Smooth muscle cell (in vitro differentiated cells): ENCODE measurements around the genes ATXN3L, CA5B, REPS2 and NHS.

GRCh38 chrX:13085462-13085872 is 41.0 kb upstream of the FAM9C start:
- RAMPAGE, long total RNA: no peak

- RAMPAGE, long total RNA: no peak
Observed at GRCh38 chrX:13250809-13251692, 68.8 kb downstream of the ATXN3L start.

GRCh38 chrX:13303128-13303754 is 16.6 kb downstream of the ATXN3L start:
- RAMPAGE, long total RNA: no peak

DNA sequence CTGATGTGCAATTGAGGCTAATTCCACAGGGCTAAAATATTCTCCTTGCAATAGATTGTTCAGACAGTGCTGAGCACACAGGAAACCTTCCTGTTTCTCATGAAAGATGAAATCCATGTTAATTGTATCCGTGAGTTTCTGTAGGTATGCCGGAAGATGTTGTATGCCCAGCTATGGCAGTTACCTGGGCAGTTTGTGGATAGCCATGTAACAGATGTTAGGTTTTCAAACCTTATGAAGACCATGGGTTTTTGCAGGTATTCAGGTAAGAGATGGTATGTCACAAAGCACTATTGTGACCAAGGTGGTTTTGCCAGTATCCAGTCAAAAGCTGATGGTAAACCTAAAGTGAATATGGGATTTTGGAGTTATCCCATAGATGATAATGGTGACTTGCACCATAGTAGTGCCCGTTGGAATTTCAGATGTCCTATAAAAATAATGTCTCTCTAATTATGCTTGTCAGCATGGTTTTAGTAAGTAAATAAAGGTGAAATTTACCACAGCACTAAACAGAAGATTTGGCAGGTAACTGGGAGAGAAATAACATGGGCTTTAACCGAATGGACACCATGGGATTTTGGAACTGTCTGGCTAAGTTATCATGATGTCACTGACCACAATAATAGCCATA is at the start of gene ATXN3L:
ATXN3L (minus strand) TSS at position 236 of the 634 bp plus-strand sequence.
- RAMPAGE, long total RNA: no peak

- RAMPAGE, long total RNA: no peak
Observed at GRCh38 chrX:13432357-13432864, 112.6 kb upstream of the ATXN3L start.

GRCh38 chrX:13669114-13669704 is 16.3 kb downstream of the TCEANC start:
- RAMPAGE, long total RNA: no peak

GRCh38 chrX:13732232-13733100 is 2.0 kb downstream of the TRAPPC2 start:
- RAMPAGE, long total RNA: no peak

- RAMPAGE, long total RNA: no peak
Observed at GRCh38 chrX:13734966-13735548, 509 bp downstream of the OFD1 start.

DNA sequence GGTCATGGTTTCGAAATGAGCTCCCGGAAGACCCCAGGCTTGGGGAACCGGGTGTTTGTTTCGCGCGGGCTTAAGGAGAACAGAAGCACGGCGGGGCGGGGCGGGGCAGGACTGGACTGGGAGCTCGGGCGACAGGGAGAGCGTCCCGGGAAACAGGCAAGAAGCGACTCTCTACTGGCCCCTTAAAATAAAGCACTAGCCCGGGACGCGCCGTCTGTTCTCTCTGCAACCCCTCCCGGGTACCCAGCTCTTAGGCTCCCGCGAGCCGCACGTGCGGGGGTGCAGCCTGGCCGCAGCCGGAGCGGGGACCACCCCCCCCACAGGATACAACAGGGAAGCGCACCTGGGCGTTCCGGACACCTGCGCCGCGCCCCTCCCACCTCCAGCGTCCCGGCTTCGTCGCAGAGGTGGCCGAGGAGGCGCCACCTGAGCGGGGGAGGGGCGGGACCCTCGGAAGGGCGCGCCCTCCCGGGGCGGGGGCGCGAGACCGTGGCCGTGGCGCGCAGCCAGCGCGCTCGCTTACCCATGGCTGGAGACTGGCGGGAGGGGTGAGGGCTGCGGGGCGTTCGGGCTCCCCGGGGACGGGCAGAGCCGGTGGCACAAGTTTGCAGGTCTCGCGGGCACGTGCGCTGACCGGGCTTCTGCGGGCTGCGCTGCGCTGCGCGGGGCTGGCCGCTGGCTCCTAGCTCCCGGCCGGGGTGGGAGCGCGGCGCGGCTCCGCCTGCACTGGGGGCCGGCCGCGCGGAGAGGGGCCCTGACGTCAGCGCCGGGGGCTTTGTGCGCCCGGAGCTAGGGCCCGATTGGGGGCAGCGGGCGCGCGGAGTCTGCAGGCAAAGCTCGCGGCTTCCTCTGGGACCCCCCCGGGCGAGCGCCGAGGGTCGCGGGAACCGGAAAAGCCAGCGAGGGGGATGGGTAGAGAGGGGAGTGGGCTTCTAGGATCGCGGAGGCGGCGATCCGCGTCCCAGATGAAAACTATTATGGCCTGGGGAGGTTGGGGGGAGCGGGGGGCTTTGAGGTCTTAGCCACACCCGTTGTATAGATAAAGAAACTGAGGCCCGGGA is 91.4 kb downstream of the GEMIN8 start:
- RAMPAGE, long total RNA: start-site peak on the minus strand centred at position 645 of the sequence, 117 bp wide, 38 and 26 reads in 2 replicates

GRCh38 chrX:15299978-15300624 is 15.3 kb downstream of the ASB11 start:
- RAMPAGE, long total RNA: no peak

- RAMPAGE, long total RNA: no peak
Observed at GRCh38 chrX:15549503-15550024, 49.0 kb downstream of the BMX start.

GRCh38 chrX:15737759-15738403 is at the start of gene CA5B:
CA5B (plus strand) TSS chrX:15738270.
- RAMPAGE, long total RNA: start-site peak on the plus strand at chrX:15738255-15738334, 216 and 110 reads in 2 replicates

- RAMPAGE, long total RNA: no peak
Observed at GRCh38 chrX:15738404-15739122, 493 bp downstream of the CA5B start.

GRCh38 chrX:15956669-15957147 is 102.1 kb upstream of the AP1S2 start:
- RAMPAGE, long total RNA: no peak

GRCh38 chrX:16762528-16763404 is 23.5 kb upstream of the TXLNG start:
- RAMPAGE, long total RNA: no peak

GRCh38 chrX:16785921-16786372 is 319 bp upstream of the TXLNG start:
- RAMPAGE, long total RNA: no peak

DNA sequence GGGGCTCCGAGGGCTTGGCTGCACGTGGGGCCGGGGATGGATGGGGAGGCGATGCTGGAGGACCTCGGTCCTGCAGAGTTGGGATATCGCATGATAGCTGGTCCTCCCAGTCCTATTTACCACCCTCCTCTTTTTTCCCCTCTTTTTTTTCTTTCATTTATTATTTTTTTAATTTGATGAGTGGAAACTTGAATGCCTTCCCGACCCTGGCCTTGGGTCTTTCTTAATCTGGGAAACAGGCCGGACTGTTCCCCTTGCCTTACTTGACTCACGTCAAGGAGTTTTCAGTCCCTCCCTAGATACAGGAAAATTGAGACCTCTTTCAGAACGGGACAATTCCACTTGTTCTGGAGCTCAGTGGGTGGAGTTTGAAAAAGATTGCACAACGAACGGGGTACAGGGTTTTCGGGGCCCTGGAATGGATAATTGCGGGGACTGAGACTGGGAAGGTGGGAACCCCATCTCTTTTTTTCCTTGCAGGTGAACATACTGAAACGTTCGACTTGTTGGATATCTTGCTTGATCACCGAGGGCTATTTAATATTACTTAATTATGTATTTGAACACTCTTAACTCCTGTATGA is 1.1 kb downstream of the TXLNG start:
- RAMPAGE, long total RNA: no peak

- RAMPAGE, long total RNA: no peak
Observed at GRCh38 chrX:16827801-16828750, 41.8 kb downstream of the TXLNG start.

DNA sequence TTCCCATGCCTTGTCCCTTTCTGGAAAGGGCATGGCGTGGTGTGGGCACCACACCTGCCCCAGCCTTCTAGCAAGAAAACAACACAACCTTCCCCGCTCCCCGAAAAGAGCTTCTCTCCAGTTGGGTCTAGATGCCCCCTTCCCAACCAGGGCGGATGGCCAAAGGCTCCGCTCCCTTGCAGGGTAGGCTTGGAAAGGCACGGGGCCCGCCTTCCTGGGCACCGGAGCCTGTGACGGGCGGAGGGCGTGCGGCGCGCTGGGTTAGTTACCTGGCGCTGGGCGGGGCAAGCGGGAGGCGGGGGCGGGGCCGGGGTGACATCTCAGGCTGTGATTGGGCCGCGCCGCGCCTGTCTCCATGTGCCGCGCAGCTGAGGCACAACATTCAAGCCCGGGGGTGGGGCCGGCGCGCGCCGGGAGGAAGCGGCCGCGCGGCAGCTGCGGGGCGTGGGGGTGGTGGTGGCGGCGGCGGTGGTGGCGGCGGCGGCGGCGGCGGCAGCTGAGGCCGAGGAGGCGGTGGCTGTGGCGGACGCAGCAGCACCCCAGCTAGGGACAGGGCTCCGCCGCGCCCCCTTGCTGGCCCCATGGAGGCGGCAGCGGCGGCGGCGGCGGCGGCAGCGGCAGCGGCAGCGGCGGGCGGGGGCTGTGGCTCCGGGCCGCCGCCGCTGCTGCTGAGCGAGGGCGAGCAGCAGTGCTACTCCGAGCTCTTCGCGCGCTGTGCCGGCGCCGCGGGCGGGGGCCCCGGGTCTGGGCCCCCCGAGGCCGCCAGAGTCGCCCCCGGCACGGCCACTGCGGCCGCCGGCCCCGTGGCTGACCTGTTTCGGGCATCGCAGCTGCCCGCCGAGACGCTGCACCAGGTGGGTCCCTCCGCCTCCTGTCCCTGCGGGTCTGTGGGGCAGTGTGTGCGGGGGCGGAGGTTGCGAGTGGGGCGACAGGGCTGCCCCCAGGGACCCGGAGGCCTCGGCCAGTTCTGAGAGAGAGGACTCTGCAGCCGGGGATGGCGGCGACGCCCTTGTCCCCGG is at the start of gene REPS2:
REPS2 (plus strand) TSS at position 378 of the 1,019 bp plus-strand sequence.
- RAMPAGE, long total RNA: no peak

DNA sequence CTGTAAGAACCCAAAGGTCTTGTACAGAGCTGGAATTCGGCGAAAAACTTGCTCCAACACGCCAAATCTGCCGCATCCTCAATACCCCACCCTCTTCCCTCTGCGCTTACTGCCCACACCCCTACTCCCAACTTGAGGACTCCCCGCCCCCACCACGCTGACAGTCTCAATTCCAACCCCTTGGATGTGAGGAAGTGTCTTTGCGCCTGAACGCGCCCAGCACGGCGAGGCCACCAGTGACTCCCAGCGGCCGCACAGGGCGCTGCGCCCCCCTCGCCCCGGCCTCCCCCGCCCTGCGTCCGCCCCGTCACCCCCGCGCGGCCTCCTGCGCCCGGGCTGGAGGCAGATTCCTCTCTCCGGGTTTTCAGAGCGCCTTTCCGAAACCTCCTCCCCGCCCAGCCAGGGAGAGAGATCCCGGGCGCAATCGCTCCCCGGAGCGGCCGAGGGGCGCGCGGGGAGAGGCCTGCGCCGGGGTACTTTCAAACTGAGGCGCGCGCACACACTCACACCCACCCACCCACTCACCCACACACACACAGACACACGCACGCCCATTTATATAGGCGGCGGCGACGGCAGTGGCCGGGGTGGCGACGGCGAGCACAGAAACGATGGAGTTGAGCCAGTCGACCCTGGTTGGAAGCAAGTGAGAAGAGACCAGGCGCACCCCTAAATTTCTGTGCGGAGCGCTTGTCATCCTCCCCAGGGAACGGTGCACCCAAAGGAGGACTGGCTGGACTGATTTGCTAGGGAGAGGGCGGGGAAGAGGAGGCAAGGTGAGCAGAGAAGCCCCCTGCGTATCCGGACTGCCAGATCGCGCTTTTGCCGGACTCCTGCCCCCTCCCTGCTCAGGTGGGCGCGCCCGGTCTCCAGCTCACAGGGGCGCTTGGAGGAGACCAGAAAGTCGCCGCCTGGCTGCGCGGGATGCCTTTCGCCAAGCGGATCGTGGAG is at the start of gene NHS:
NHS (plus strand) TSS at position 367 of the 951 bp plus-strand sequence.
- RAMPAGE, long total RNA: start-site peak on the plus strand centred at position 199 of the sequence, 773 bp wide, 44 and 39 reads in 2 replicates